ENCODE results near the gene ZNF764.

GRCh38 chr16:30525135-30525799, 1.1 kb downstream of the ZNF768 start:
- PRO-cap, result no peak

GRCh38 chr16:30557686-30558796, at the start of gene ZNF764:
Gene ZNF764 (minus strand): TSS chr16:30558374.
- PRO-cap, result no peak

- PRO-cap, result no peak
Measured at GRCh38 chr16:30628628-30629178, 18.5 kb upstream of the ZNF689 start.

GRCh38 chr16:30649599-30650073, 1.1 kb upstream of the PRR14 start:
- PRO-cap, result no peak

GRCh38 chr16:30934820-30935512, 11.6 kb downstream of the FBXL19 start:
- PRO-cap, result no peak

GRCh38 chr16:30983758-30984817, 919 bp upstream of the HSD3B7 start:
- PRO-cap, result no peak

- PRO-cap, result no peak
Measured at GRCh38 chr16:31126815-31127709, 8.5 kb downstream of the PRSS8 start.

- PRO-cap, result no peak
Measured at GRCh38 chr16:31128459-31129711, 6.6 kb downstream of the PRSS8 start.

- PRO-cap, result no peak
Measured at GRCh38 chr16:31134575-31135381, 749 bp downstream of the PRSS8 start.

- PRO-cap, result no peak
Measured at GRCh38 chr16:31139280-31139555, 3.7 kb upstream of the PRSS8 start.

DNA sequence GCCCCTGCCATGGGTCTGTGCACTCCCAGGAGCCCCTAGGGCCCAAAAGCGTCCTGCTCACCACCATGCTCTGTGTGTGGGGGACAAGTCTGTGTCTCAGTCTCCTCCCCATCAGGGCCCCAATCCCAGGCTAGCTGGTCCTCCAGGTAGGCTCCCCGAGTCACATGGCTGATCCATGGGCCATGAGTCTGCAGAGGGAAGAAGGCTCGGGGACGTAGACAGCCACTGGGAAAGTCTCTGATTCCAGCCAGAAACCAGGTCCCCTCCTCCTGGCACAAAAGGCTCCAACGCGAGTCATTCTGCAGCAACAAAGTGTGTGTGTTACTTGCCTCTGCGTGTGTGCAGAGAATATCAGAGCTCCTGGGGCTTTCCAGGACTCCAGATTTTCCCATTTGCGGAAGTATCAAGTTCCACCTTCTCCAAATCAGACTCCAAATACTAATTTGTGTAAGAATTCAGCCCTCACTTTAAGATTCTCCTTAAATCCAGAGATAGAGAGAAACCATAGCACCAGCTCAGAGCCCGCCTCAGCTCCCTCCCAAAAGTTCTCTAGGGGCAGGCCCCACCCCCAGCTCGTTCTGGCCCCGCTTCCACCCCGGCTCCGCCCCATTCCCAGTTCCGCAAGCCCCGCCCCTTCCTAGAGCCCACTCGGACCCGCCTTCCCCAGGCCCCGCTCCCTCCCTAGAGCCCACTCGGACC, 6.3 kb upstream of the PRSS8 start:
- PRO-cap, result unidirectional peak, minus-strand start at position 551 of the sequence

DNA sequence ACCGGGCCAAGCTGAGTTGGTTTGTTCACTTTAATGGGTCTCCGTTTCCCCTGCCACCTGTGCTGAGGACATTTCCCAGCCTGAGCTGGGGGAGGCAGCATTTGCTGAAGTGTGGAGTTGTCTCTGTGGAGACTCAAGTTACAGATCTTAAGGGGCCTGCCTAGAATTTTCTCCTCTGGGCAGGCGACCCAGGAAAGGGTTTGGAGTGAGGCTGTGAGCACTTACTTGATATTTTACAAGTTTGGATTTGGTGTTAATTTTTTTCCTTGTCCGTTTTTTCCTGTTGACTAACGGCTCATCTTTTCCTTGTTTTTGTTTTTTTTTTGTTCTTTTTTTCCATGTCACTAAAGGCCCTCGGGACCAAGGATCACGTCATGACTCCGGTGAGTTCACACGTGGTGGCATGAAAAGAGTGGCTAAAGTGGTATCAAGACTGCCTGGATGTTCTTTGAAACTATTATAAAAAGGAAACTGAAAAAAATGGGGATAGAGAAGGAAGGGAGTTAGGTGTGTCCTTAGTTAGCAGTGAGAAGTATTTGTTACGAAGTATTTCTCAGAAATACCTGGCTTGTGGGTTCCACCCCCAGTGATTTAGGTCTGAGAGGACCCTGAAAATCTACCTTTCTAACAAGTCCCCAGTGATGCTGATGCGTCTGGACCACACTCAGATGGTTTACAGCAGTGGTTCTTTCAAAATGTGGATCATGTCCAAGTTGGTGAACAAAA, 8.2 kb downstream of the FUS start:
- PRO-cap, result no peak

DNA sequence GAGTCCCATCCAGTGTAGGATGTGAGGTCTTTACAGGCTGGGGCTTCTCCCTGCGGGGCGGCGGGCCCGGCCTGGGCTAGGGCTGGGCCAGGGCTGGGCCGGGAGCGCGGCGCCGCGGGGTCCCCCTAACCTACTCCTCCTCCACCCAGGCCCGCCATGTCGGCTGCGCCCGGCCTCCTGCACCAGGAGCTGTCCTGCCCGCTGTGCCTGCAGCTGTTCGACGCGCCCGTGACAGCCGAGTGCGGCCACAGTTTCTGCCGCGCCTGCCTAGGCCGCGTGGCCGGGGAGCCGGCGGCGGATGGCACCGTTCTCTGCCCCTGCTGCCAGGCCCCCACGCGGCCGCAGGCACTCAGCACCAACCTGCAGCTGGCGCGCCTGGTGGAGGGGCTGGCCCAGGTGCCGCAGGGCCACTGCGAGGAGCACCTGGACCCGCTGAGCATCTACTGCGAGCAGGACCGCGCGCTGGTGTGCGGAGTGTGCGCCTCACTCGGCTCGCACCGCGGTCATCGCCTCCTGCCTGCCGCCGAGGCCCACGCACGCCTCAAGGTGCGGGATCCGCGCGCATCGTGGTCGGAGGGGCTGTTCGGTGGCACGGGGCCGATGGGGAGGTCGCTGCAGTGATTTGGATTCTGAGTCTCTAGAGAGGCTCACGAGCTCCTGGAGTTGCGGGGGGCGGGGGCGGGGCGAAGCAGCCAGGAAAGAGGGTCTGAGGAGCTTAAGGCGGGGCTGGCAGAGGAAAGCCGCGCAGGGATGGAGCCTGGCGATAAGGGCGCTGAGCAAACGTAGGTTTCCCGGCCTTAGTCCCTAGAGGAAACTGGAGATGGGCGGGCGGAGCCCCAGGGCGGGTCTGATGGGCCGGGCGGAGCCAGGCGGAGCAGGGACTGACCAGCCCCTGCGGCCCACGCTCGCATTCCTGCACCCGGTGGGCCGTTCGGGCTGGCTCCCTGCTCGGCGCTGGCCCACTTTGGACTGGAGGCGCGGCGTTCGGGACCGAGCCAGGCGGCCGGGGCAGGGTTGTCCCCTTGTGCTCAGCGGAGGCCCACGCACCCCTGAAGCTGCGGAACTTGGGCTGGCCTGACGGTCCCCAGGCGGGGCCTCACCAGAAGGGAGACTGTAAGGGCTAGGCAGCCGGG, 1.0 kb downstream of the TRIM72 start:
- PRO-cap, result no peak

DNA sequence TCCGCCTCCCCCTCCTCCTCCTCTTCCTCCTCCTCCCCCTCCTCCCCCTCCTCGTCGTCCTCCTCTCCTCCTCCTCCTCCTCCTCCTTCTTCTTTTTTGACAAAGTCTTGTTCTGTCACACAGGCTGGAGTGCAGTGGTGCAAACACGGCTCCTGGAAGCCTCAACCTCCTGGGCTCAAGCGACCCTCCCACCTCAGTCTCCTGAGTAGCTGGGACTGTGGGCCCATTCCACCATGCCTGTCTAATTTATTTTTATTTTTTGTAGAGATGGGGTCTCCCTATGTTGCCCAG, 40.0 kb downstream of the ITGAM start:
- PRO-cap, result no peak

DNA sequence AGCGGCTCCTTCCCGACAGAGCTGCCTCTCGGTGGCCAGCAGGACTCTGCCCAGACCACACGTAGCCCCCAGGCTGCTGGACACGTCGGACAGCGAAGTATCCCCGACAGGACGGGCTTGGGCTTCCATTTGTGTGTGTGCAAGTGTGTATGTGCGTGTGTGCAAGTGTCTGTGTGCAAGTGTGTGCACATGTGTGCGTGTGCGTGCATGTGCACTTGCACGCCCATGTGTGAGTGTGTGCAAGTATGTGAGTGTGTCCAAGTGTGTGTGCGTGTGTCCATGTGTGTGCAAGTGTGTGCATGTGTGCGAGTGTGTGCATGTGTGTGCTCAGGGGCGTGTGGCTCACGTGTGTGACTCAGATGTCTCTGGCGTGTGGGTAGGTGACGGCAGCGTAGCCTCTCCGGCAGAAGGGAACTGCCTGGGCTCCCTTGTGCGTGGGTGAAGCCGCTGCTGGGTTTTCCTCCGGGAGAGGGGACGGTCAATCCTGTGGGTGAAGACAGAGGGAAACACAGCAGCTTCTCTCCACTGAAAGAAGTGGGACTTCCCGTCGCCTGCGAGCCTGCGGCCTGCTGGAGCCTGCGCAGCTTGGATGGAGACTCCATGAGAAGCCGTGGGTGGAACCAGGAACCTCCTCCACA, 23.2 kb upstream of the ITGAX start:
- PRO-cap, result no peak

DNA sequence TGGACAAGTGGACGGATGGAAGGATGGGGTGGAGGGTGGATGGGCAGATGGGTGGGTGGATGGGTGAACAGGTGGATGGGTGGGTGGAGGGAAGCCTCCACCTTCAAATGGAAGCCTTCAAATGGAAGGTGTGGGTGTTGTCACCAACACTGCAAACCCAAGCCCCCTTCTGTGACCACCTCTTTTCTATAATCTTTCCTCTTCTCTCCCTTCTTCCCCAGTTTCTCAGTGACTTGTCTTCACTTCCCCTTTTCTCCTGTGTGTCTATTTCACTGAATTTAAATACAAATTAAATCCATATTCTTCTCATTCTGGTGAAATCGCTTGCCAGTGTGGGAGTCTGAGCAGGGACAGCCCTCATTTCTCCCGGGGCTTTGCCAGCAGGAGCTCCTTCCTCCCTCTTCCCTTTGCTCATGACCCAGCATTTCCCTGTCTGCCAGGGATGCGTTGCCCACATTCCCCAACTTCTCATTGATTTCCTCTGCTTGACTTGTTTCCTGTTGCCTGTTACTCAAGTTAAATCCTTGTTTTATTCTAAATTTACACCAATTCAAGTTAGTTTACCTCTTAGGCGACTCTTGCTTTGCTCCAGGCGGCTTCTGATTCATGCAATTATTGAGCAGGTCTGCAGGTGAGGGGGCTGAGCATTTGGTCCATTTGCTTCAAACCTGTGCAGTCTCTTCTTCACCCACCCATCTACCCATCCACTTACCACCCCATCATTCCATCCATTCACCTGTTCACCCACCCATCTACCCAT, 6.3 kb upstream of the ITGAX start:
- PRO-cap, result no peak

DNA sequence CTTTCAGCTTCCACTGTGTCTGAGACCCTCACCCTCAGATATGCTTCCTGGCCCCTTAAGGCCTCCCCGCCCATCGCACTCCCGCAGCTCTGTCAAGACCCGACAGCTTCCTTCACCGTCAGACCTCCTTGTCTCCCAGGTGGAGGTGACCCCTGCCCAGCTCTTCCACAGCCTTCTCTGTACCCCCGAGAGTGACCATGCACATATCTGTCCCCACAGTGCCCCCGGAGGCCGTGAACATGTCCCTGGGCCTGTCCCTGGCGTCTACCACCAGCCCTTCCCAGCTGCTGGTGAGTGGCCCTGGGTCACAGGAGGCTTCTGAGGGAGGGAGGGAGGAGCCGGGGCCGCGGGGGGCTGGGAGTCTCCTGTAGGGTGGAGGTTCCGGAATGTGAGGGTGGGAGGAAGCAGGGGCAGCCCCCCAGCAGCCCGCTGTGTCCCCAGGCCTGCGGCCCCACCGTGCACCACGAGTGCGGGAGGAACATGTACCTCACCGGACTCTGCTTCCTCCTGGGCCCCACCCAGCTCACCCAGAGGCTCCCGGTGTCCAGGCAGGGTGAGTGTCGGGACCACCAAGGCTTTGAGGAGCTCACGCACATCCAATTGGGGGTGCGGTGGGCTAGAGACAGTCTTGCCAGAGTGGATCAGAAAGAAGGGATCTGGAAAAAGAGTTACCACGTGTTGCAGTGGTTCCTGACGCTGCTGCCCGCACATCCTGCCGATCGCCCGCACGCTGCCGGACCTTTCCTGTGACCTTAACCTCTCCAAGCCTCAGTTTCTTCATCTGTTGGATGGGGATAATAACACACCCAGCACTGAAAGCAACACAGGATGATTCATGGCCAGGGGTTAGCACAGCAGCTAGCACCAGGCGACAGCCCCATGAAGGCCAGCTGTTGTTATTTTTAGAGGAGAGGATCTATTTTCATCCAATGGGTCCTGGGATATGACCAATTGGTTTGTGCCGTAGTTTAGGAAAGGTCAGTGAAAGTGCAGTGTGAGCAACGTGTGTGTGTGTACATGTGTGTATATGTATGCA, 2.2 kb downstream of the ITGAX start:
- PRO-cap, result no peak

- PRO-cap, result no peak
Measured at GRCh38 chr16:31386614-31386810, 6.6 kb upstream of the ITGAD start.

DNA sequence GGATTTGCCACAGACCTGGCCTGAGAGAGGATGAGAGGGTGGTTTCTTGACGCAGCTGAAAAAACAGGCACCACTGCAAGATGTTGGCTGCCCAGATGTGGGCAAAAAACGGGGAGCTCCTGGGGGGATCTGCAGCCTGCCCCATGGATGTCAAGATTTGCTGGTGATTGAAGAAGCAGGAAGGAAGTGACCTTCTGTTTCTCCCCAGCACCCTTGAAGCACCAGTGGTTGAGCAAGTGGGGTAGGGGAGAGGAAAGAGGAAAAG, 6.9 kb downstream of the ITGAD start:
- PRO-cap, result no peak

- PRO-cap, result no peak
Measured at GRCh38 chr16:31425145-31425515, 3.0 kb downstream of the COX6A2 start.